Left cardiac atrium (tissue), 1 donor: ENCODE measurements around a stretch of chr3.

GRCh38 chr3:124599672-124600468, 130.4 kb upstream of the UMPS start:
- PRO-cap: no peak

DNA sequence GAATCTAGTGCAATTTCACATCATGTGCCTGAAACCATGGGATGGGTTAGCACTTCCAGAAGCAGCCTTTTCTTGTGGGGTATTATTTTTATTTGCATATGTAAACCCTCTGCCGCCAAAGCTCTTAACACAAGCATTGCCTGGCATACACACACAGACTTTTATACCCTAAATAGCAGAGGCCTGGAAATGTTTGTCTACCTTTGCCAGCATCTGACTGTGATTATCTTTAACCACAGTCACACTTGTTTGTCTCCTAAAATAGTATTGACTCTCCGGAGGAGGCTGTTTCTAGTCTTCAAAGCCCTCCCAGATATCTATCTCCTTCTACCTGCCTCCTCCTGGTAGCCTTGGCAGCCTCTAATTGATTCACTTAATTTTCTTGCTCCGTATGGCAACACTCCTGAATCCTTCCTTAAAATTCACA, 127.2 kb upstream of the UMPS start:
- PRO-cap: no peak

GRCh38 chr3:124617112-124617654, 113.1 kb upstream of the UMPS start:
- PRO-cap: no peak

- PRO-cap: no peak
These were observed 93.4 kb upstream of the UMPS start for GRCh38 chr3:124636758-124637428.

- PRO-cap: no peak
These were observed 54.6 kb downstream of the UMPS start for GRCh38 chr3:124784683-124785368.

DNA sequence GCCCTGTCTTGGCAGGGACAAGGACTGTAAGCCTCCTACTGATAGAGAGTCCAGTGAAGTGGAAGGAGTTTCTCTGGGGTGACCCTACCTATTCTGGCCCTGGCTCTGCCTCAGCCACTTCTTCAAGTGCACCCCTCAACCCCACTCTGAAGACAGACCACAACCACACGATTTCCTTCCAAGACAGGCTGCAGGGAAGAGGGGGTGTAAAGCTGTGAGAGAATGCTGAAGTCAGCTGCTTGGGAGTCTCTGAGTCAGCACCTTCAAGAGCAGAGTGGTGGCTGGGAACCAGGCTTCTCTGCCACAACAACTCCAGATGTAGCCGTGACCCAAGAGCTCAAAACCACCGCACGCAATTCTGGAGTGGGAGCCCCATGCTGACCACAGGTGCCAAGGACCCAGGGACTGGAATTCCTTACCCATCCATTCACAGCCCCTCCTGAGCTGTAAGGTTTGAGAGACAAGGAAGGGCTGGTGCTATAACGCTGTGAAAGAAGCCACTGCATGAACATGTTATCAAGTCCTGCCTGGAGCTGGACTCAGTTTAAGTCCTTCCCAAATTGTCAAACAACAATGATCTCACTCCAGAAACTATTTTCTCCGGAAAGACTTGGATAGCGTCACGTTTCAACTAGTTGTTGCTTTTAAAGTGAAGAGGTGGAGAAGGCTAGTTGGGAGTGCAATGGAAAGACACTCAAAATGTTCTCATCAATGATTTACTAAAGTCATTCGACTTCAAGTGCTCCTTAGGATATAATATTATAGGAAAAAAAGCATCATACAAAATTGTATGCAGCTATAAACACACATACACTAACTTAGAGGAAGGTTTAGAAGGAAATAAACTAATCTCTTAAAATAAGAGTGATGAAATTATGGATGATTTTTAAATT, 61.5 kb downstream of the UMPS start:
- PRO-cap: no peak

DNA sequence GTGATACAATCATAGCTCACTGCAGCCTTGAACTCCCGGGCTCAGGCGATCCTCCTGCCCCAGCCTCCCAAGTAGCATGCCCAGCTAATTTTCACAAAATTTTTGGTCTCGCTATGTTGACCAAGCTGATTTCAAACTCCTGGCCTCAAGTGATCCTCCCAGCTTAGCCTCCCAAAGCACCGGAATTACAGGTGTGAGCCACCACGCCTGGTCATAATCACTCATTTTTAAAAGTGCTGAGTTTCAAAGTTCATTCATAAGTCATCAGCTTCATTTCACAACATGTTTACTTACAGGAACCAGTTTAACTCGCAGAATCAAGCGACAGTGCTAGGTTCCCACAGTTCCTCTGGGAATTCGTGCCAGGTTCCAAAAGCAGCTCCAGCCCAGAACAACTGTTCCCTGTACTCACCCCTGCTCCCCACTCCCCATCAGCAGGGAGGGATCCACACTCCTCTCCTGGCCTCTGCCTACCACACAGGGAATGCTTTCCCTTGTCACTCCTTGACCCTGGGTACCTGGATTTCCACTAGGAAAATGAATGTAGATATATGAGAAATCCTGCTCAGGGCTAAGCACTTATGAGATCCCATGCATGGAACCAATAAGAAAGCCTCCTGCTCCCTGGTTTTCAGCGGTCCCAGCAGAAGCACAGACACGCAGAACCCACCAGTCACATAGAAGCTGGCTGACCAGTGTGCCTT, 72.5 kb downstream of the ITGB5 start:
- PRO-cap: no peak

DNA sequence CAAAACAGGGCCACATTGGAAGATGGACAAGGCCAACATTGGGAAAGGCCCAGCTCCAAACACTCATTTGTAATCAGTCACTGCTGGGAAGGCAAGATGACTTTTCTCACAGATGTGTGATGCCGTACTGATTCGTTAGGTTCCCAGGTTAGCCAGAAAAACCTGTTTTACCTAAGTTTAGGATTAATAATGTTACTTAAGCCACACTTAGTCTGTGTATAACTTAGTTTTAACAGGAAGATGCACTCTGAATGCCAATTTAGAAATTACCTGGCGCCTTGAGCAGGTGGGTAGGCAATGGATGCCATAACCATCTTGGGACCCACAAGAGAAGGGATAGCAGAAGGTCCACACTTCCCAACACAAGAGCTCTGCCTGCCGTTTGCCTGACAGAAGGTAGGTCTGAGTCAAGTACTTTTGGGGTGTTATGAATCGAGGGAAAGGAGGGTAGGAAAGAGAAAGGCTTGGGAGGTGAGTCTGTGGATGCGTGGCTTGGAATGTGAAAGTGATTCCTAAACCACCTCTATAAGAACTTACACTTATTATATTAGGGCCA, 70.8 kb downstream of the ITGB5 start:
- PRO-cap: no peak

- PRO-cap: no peak
These were observed 209 bp downstream of the MUC13 start for GRCh38 chr3:124934443-124934641.

GRCh38 chr3:124963607-124964209, 29.2 kb upstream of the MUC13 start:
- PRO-cap: no peak

DNA sequence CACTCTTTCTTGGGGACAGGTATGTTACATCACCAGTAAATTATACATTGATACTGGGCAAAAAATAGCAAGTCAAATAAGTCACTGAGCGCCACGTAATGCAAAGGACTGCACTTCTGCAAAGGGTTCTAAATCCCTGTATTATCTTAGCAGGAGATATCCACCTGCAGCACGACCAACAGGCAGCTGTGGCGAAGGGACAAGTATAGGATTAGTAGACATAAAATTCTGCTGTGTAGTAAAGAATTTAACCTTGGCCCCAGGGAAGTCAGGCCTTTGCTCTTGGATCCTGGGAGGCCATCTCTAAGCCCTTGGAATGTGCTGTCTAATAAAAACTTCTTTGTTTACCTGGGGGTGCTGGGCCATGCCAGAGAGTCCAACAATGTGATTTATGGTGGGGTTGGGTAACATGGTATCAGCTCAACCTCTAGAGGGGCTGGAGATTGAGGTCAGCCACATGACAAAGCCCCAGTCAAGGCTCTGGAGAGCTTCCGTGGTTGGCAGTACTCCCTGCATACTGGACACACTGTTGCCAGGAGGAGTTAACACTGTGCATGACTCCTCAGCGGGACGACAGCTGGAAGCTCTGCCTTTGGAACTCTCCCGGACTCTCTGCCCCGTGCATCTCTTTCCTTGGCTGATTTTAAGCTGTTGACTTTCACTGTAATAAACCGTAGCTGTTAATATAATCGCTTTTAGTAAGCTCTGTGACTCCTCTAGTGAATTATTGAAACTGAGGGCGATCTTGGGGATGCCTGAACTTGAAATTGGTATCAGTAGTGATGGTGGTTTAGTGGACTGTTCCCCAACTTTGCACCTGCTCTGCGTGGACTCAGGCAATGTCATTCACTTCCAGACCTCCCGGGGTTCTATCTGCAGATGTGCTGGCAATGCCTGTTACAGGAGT, 52.3 kb downstream of the HEG1 start:
- PRO-cap: no peak

GRCh38 chr3:125024785-125025155, 31.0 kb downstream of the HEG1 start:
- PRO-cap: no peak

DNA sequence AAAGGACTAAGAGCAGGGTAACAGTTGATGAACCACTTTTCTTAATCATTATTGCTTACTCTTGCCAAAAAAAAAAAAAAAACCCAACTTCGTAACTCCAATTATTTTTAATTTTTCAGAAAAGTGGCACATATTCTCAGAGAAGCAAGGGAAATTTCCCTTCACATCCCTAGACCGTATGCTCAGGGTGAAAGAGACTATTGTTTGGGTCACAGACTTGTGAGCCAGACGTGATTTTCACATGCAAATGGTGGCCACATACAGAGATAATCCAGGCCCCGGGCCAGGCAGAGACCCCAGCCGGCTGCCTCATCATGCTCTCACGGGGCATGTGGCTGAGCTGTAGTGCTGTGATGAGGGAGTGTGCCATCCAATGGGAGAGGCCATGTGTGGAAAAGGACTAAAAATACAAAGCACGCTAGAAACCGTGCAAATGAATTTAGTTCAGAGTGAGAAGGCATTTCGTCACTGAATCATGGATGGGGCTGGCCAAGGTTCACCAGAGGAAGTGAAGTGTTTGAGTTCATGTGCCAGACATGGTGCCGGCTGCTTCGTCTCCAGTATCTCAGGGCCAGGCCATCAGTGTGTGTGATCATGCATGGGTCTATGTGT, 56.7 kb downstream of the SLC12A8 start:
- PRO-cap: no peak

GRCh38 chr3:125362927-125363636, 12.0 kb downstream of the ZNF148 start:
- PRO-cap: no peak

DNA sequence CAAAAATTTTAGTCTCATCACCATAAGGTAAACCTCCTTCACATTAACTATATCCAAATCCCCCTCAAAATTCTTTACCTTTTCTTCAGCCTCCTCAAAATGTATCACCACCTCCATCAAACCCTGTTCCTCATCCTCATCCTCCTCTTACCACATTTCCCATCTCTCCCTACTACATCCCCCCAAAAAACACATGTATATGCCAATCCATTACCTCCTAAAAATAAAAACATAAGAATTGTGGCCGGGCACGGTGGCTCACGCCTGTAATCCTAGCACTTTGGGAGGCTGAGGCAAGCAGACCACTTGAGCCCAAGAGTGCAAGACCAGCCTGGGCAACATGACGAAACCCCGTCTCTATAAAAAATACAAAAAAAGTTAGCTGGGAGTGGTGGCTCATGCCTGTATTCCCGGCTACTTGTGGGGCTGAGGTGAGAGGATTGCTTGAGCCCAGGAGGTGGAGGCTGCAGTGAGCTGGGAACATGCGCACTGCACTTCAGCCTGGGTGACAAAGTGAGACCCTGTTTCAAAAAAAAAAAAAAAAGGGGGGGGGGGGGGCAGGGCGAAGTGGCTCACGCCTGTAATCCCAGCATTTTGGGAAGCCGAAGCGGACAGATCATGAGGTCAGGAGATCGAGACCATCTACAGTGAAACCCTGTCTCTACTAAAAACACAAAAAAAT, 4.2 kb downstream of the ZNF148 start:
- PRO-cap: no peak

DNA sequence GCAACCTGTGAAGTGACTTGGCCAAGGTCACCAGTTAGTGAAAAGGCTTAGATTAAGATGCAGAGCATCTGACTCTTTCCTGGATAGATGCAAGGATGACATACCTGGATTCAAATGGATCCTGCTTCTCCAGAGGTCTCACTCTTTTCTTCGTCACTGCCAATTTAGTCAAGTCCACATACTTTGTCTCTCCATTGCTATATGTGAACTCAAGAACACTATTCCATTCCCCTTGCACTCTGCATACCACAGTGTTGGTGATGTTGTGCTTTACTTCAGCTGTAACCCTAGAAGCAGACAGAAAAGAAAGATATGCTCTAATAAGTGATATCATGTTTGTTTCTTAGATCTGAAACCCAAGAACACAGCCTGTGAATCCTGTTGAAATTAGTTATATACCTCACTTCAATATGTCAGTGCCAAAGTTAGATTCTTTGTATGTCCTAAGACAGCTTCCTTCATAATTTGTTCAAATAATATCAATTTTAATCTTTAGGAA, 18.4 kb upstream of the SNX4 start:
- PRO-cap: no peak

- PRO-cap: no peak
These were observed 7.4 kb upstream of the OSBPL11 start for GRCh38 chr3:125602714-125602999.

DNA sequence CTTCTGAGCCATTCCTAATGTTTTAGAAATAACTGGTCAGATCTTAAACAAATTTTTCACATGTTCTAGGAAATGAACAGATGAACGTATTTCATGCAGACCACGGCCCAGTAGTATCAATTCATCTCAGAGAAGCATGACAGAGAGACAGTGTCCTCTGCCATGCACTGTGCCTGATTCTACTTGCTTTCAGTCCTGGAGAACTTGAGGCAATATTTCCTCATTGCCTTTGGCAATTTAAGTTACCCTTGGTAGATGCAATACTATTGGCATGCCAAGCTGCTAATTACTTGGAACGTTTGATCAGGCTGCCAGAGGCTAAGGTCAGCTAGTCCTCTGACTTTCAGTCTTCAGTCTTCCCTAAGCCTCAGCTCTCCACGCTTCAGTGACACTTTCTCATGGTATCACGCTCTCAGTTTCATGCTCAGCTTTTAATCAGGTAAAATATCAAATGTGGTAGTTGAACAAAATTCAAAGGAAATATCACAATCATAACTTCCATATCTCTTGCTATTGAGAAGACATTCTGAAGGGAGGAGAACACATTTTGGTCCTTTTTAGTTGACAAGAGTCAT, 13.1 kb upstream of the OSBPL11 start:
- PRO-cap: no peak

DNA sequence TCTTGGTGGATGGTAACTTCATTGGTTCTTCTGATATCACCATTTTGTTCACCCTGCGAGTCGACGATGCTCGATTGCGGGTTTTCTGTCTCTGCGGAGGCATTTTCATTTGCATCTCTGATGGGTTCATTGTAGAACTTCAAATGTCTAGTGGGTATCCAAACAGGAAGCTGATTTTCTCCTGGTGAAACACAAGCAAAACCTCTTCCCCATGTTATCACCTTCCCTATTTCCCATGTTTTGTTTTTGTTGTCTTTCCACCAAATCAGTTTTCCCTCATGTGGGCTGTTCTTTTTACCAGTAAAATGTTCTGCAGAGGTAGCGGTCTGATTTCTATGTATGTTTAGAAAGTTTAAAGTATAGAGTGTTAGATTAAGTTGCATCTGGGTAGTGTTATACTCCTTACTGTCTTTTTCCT, 168.3 kb upstream of the ROPN1B start:
- PRO-cap: no peak

- PRO-cap: no peak
These were observed 131.2 kb upstream of the ROPN1B start for GRCh38 chr3:125837620-125838335.